RPMI7951 (cell line): ENCODE measurements around a stretch of chr4.

- RAMPAGE, long total RNA, result no peak
Measured at GRCh38 chr4:87064777-87065463, 130.1 kb downstream of the AFF1 start.

- RAMPAGE, long total RNA, result no peak
Measured at GRCh38 chr4:87103480-87104402, 116.7 kb downstream of the KLHL8 start.

GRCh38 chr4:87114838-87115395 lies 105.5 kb downstream of the KLHL8 start:
- RAMPAGE, long total RNA, result no peak

DNA sequence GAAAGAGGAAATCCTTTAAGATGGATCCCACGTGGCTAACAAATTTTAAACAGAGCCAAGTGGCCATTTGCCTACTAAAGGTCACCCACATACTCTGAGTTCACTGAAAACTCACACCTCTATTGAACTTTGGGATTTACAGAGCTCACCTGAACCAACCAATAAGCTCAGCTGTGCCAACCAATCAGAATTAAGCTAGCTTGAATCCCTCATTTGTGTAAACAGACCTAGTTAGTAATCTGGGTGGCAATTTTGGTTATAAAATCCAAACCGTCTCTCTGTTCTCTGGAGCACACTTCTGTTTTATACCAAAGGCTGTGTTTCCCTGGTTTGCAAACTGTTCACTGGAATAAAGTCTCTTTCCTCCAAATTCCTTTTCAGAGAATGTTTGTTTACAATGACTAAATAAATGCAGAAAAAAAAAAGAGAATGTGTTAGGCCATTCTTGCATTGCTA lies 5.3 kb upstream of the NUDT9 start:
- RAMPAGE, long total RNA, result no peak

DNA sequence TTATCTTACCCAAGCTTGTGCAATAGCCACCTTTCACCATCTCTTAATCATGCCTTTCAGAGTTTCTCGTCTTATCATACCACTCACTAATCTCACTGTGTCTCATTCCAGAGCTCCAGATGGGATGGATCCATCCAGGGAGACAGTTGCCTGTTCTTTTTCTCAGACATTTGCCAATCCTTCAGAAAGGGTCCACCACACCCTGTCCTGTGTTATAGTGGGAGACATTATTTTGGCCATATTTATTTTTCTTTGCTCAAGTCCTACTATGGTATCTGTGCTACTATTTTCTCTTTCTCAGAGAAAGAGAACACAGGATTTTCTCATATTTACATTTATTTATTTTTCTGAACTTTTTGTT lies 12.4 kb downstream of the SPARCL1 start:
- RAMPAGE, long total RNA, result no peak

DNA sequence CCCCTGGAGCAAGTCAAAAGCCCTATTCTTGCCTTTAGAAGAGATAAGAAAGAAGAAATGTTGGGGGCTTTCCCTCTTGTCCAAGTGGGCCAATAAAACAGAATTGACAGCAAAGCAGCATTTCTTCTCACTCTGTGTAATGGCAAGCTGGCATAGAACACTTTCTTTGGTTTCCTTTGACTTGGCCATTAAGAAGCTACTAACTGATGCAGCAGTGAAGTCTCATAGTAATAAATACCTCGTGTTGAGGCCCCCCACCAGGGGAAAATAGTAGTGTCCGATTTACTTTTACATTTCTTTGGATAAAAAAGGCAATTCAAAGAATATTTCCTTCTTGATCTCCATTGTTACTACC lies 3.2 kb downstream of the SPARCL1 start:
- RAMPAGE, long total RNA, result no peak

DNA sequence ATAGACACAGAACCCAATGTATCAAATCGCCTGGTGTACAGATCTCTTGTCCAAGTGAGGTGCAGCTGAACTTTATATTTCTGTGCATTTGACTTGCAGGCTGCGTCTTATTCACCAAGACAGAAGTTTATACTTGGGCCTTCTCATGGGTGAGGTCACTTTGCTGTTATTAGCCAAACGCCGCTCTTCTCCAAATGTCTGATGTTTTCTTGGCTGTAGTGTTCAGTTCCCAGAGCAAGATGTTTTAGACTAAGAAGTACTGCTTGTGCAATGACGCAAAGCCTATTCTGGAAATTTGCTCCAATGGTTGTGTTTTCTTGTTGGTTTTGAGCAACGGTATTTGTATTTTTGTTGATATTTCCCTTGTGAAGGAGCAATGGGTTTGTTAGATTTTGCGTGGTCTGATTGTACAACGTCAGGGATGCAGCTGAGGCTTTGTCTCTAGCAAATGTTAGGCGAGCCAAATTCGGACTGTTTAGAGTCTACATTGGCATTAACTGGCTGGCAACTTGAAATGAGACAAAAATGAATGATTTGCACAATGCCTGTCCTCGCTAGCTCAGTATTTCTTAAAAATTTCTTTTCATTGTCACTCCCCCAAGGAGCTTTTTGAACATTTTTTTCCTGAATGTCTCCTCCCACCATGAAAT lies 11.4 kb upstream of the SPARCL1 start:
- RAMPAGE, long total RNA, result no peak

DNA sequence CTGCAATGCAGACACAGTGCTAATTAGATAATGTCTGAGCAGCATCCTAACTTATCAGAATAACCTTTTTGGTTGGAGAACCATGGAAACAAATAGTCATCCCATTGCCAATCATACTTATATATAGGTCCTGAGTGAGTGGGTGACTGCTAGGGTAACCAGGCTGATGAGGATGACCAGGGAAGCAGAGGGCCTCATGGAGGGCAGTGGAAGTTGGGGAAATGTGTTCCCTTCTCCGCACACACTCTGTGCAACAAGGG lies 2.6 kb downstream of the MEPE start:
- RAMPAGE, long total RNA, result no peak

DNA sequence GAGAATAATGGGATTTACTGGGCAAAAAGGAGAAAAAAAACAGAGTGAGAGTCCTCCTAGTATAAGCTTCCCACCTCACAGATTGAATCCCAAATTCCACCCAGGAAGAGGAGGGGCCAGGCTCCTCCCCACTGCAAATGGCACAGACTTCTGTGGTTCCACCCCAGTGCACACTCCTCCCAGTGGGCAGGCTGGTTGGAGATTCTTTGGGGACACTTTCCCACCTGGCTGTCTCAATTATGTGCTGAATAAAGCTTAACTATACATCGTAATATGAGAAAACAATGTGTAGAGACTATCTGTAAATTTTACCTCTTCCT lies 31.6 kb downstream of the MEPE start:
- RAMPAGE, long total RNA, result no peak

- RAMPAGE, long total RNA, result no peak
Measured at GRCh38 chr4:88019352-88020046, 12.1 kb downstream of the PKD2 start.

DNA sequence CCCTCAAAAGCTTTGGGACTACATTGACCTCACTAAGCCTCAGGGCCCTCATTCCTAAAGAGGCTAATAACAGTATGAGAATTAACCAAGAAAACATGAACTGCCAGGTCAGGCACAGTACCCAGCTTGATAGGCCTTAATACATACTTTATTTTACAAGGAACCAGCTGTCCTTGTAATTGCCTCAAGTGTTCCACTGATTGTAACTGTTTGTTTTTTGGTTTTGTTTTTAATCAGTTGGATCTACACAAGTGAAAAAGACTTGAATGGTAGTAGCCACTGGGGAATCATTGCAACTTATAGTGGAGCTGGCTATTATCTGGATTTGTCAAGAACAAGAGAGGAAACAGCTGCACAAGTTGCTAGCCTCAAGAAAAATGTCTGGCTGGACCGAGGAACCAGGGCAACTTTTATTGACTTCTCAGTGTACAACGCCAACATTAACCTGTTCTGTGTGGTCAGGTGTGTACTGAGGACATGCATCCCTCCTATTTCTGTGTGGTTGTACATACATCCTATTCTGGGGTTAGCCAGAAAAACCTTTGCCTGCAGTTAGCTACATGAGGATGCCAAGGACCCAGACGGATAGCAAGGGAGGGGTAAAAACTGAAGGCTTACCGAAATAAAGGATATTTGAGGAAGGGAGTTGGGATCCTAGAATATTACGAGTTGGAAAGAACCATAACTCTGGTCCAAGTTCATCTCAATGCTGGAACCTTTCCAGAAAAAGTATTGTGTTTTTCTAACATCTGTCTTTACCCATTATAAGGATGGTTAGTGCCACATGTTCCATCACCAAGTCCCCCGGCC lies 35.8 kb downstream of the PKD2 start:
- RAMPAGE, long total RNA, result no peak

DNA sequence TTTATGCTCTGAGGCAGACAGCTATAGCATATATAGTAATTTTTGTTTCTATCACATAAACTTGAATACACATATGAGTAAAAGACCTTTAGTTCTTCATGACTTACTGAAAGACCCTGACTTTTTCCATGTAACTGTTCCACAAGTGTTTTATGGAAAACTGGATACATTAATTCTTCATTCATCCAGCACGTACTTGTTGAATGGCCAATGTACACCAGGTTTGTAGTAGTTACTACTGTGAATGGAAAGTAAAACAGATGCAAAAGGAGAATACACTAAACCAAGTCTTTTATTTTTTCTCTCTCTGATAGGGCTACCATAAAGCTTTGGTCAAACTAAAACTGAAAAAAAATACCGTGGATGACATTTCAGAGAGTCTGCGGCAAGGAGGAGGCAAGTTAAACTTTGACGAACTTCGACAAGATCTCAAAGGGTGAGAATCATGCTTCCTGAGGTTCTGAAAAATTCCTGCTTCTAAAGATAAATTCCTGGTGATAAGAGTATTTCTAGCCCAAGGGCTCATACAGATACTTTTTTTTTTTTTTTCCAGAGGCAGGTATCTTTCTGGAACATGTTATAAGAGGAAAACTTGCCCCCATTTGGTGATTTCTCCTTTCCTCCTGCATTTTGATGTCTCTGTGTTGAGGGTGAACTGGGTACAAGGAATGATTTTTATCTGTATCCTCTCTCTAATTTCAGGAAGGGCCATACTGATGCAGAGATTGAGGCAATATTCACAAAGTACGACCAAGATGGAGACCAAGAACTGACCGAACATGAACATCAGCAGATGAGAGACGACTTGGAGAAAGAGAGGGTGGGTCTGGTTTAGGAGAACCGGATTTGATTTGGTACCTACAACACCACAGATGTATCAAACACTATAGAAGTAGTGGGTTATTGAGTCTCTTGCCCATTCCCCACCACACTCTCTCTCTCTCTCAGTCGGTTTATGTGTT lies 57.9 kb downstream of the PKD2 start:
- RAMPAGE, long total RNA, result no peak

DNA sequence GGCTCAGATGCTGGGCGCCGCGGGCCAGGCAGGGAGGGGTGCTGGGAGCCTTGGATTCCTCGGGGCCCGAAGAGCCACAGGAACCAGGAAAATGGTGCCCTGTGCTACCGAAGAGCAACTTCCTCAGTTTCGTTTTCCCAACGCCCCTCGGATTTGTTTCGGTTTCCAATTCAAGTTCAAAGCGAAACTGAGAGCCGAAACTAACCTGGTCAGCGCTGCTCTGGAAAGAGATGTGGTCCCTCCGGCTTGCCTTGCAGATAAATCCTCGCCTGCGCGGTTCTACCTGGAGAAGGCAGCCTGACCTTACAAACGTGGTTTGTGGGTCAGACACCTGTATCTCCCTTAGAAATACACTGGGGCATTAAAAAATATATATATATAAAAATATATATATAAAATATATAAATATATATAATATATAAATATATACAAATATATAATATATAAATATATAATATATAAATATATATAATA lies 641 bp downstream of the HERC6 start:
- RAMPAGE, long total RNA, result no peak

DNA sequence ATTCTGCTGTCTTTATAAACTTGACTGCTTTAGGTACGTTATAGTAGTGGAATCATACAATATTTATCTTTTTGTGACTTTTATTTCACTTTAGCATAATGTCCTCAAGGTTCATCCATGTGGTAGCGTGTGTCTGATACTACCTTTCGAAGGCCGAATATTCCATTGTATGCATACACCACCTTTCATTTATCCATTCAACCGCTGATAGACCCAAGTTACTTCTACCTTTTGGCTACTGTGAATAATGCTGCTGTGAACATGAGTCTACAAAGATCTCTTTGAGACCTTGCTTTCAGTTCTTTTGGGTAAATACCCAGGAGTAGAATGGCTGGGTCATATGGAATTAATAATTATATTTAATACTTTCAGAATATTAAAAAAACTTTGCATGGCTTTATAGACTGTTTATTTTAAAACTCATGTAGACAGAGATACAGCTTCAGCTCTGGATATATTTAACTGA lies 17.6 kb upstream of the HERC3 start:
- RAMPAGE, long total RNA, result no peak

- RAMPAGE, long total RNA, result no peak
Measured at GRCh38 chr4:88575195-88575565, 17.1 kb upstream of the HERC3 start.

DNA sequence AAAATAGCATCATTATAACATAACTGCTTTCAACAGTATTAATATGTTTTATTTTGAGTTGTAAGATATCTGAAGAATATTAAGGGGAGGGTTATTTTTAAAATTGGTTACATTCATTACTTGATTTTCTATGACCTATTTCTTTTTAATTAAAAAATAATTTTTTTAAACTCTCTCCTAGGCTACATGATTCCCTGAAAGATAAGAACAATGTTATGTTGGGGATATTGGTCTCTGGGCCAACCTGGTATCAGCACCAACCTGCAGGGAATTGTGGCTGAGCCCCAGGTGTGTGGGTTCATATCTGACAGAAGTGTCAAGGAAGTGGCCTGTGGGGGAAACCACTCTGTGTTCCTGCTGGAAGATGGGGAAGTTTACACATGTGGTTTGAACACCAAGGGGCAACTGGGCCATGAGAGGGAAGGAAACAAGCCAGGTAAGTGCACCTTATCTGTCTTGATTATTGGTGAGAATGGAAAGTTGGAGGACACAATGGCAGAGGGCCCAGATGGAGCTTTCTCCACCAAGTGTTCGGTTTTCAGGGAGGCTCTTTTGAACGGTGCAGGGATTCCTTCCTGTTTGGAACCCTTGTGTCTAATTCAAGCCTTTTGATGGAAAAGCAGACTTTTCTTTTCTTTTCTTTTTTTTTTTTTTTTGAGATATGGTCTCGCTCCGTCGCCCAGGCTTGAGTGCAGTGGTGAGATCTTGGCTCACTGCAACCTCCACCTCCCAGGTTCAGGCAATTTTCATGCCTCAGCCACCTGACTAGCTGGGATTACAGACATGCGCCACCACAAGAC lies 13.5 kb downstream of the HERC3 start:
- RAMPAGE, long total RNA, result no peak

GRCh38 chr4:88646574-88647517 lies 50.8 kb downstream of the NAP1L5 start:
- RAMPAGE, long total RNA, result no peak

GRCh38 chr4:88696499-88696967 lies 1.1 kb downstream of the NAP1L5 start:
- RAMPAGE, long total RNA, result no peak

DNA sequence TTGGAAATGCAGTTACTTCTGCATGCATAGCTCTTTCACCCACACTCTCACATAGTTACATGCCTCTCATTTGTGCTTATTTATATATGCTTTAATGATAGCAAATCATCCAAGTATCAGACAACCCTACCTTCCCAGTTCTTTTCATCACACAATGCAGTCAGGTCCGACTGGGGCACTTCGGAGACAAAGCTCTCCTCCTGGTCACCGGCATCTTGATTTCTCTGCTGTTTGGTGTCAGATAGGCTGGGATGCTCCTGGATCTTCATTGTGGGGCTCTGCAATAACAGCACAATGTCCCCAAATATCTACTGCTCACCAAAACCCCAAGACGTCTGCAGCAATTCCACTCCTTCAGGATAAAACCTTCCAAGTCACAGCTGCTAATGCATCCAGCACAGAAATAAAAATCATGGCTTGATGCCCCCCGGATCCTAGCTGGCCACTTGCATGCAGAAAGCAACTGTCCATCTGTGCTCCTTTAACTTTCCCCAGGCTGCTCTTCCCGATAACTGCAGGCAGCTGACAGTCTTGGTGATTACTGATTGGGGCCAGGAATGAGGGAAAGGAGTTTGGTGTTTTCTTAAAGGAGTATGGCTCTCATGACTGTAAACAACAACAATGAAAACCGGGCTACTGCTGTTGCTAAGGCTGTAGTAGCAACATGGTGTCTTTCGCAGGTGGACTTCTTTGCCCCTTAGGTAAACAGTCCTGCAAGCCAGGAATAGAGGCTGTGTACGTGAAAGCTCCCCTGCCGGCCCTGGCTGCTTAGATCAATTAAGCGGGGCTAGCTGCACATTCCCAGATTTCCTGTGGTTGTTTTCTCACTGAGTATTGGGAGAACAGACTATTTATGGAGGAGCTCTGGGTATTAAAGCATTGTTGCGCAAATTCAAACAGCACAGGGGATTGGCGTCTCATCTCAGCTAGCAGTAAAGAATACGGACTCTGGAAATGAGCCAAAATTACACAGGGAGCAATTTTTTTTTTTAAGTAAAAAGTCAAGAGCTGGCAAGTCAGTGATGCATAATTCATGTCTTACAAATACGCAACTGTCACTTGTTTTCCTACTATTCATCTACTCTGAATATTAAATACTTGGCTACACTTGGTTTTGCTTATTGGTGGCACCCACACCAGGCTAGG lies 61.4 kb upstream of the NAP1L5 start:
- RAMPAGE, long total RNA, result no peak

DNA sequence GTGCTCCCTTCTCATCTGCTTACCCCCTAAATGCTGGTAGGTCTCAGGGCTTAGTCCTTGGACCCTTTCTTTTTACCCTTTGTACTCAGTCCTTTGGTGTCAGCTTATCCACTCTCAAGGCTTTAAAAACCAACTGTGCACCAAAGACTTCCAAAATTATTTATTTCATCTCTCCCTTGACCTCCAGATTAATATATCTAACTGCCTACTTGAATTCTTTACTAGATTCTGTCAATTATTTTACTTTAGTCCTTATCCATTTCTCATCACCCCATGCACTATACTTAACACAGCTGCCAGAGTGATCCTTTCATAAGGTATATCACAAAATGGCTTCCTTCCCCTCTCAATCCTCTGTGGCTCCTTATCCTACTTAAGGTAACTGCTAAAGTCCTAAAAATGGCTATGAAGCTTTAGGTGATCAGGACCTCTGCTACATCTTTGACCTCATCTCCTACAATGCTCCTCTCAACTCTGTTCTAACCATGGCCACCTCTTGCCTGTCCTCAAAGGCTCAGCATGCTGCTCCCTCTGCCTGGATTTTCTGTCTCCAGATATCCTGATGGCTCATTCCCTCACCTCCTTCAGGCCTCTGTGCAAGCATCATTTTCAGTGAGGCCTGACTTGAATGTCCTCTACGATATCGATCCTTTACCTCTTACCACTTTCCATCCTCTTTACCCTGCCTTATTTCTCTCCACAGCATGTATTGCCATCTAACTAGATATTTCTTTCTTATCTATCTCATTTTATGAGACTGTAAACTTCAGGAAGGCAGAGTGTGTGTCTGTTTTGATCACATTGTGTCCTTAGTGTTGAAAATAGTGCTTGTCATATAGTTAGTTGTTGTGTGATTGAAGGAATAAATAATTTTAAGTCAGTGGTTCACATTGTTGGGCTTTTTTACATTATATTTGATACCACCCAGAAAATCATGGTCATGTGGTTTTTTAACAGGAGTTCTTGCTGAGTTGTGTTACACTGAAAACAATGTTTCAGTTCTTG lies 76.2 kb upstream of the NAP1L5 start:
- RAMPAGE, long total RNA, result no peak